ENCODE results near the gene CCDC149.

DNA sequence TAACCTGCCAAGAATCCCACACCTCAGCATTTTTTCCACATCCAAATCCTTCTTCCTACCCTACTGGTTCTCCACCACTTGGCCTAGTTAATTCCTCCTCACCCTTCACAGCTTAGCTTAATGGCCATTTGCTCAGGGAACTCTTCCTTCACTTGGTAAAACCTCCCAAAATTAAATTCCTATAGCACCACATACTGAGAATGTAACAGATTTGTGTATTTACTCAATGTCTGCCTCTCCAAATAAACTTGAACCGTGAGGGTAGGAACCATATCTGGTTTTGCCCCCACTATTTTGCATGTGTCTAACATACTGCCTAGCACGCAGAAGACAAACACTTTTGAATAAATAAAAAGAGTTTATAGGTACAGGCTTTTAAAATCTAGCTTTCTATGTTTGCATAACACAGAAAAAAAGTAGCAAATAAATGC is 55.4 kb downstream of the NCAPG start:
- PRO-cap, result no peak
- RAMPAGE, long total RNA, 2 experiments, result no peak in any of the 2 experiments

GRCh38 chr4:17870177-17870690 is 59.5 kb downstream of the NCAPG start:
- PRO-cap, result no peak
- RAMPAGE, long total RNA, 2 experiments, result no peak in any of the 2 experiments

GRCh38 chr4:20251283-20251660 is 433 bp upstream of the SLIT2 start:
- PRO-cap, result no peak
- RAMPAGE, long total RNA, 2 experiments, result no peak in any of the 2 experiments

DNA sequence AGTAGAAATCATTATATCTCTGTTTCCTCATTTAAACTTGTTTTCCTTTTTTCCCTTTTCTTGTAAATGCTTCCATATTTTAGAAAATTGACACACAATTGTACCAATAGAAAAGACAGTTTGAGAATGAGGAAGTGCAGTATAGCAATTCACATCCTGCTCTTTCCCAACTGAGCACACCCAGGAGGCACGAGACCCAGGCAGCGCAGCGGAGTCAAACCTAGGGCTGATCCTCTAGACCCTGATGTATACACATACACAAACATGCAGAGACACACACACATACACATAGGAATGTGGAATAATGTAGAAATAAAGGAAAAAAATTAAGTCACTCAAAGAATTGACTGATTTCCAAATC is 74.8 kb upstream of the PACRGL start:
- PRO-cap, result no peak
- RAMPAGE, long total RNA, 2 experiments, result no peak in any of the 2 experiments

- PRO-cap, result no peak
- RAMPAGE, long total RNA, 2 experiments, result no peak in any of the 2 experiments
These were observed 404.1 kb downstream of the KCNIP4 start for GRCh38 chr4:21544399-21544976.

- PRO-cap, result no peak
- RAMPAGE, long total RNA, 2 experiments, result start-site peak on the minus strand in 1 of 2 experiments, at chr4:22399708-22399751 at its widest, 5 reads per replicate
These were observed 116.3 kb downstream of the ADGRA3 start for GRCh38 chr4:22399441-22400089.

GRCh38 chr4:22634990-22635322 is 119.1 kb upstream of the ADGRA3 start:
- PRO-cap, result no peak
- RAMPAGE, long total RNA, 2 experiments, result no peak in any of the 2 experiments

DNA sequence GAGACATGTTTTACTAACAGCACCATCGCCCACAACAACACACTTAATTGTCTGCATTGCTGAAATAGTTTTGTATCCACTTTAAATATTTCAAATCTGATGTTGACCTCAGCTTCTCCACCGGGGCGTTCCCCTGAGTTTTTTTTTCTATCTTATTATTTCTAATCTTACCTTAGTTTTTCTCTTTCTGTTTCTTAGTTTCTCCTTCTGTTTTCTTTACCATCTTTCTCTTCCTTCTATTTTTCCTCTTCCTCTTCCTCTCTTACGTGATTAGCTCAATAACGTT is 212.0 kb upstream of the ADGRA3 start:
- PRO-cap, result no peak
- RAMPAGE, long total RNA, 2 experiments, result start-site peak on the minus strand in 1 of 2 experiments, centred at position 128 of the sequence, 22 reads per replicate

DNA sequence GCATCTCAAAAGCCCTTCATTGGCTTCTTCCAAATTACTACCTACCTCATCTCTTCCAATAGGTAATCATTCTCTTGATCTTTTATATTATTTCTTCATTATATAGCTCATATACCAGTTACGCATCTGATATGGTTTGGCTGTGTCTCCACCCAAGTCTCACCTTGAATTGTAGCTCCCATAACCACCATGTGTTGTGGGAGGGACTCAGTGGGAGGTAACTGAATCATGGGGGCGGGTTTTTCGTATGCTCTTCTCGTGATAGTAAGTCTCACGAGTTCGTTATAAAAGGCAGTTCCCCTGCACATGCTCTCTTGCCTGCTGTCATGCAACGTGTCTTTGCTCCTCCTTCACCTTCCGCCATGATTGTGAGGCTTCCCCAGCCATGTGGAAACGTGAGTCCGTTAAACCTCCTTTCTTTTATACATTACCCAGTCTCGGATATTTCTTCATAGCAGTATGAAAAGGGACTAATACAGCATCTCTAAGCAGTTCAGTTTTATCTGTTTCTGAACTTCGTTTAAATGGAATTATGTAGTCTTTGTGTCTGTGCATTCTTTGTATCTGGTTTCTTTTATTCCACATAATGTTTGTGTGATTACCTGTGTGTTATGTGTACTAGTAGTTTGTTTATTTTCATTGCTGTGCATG is 481.5 kb upstream of the ADGRA3 start:
- PRO-cap, result no peak
- RAMPAGE, long total RNA, 2 experiments, result no peak in any of the 2 experiments

DNA sequence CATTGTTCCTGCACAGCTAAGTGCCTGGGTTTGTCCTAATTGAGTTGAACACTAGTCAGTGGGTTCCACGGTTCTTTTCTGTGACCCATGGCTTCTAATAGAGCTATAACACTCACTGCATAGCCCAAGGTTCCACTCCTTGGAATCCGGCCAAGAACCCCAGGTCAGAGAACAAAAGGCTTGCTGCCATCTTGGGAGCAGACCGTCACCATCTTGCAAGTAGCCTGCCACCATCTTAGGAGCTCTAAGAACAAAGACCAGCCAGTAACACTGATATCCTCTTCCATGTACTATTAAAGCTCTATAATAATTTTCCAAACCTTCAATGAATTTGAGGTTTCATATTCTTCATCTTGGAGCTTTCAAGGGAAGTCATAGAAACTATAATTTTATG is 642.6 kb upstream of the ADGRA3 start:
- PRO-cap, result no peak
- RAMPAGE, long total RNA, 2 experiments, result no peak in any of the 2 experiments

GRCh38 chr4:23812624-23813366 is 77.1 kb downstream of the PPARGC1A start:
- PRO-cap, result no peak
- RAMPAGE, long total RNA, 2 experiments, result no peak in any of the 2 experiments

DNA sequence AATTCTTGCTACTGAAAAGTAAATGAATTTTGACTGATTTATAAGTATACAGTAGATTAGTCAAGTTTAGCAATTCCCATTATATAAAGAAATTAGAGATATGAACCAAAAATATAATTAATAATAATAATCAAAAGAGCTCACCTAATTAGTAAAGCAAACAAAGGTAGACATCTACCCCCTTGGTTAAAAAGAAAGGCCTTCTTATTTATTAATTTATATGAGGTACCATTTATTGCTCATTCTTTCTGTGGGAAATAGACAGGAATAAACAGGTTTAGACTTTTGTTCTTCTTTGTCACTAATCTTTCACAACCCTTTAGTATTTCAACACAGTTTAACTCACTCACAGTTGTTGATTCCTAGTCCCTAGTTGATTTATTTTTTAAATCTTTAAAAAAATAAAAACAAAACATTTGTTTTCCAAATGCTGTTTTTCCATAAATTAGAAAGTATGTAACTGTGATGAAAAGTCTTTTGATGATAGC is 5.6 kb downstream of the PPARGC1A start:
- PRO-cap, result no peak
- RAMPAGE, long total RNA, 2 experiments, result no peak in any of the 2 experiments

DNA sequence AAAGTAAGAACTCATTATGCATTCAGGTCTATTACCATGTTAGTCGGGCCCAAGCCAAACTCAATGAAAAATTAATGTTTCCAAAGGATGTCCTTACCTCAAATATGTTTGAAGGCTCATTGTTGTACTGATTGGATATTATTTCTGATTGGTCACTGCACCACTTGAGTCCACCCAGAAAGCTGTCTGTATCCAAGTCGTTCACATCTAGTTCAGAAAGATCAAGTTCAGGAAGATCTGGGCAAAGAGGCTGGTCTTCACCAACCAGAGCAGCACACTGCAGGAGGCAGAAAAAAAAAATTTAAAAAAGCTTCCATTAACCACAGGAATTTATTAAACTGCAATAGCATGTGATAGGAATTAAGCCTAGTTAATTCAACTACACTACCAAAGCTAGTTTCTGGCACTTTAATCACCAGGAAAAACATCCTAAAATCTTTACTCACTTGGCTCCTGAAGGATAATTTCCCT is 5.2 kb downstream of the PPARGC1A start:
- PRO-cap, result no peak
- RAMPAGE, long total RNA, 2 experiments, result no peak in any of the 2 experiments

- PRO-cap, result no peak
- RAMPAGE, long total RNA, 2 experiments, result no peak in any of the 2 experiments
These were observed 2.0 kb downstream of the PPARGC1A start for GRCh38 chr4:23887646-23888352.

DNA sequence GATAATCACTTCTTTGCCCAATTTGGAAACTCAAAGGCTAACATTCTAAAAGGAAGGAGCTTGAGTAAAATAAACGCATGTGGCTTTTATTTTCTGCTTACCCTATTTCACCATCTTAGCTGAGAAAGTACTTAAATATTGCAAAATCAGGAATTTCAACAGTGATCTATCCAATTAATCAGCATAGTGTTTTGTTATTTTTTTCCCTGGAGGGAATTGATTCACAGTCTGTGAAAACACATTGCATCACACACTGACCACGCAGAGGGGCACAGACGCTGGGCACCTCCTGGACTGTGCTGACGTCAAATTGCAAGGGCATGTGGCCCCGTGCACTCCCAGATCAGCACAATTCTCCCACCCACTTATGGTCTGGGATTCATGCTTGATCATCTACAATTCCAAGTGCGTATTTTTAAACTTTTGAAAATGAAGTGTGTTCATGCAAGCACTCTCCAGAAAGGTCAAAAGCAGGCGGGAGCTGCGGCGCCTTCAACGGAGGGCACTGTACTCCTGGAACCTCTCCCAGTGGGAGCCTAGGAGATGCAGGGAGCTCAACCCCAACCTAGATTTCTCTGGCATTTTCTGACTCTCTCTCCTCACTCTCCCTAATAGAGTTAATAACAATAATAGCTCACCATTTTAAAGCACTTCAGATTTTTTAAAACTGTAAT is 320.6 kb upstream of the PPARGC1A start:
- PRO-cap, result no peak
- RAMPAGE, long total RNA, 2 experiments, result no peak in any of the 2 experiments

- PRO-cap, result no peak
- RAMPAGE, long total RNA, 2 experiments, result no peak in any of the 2 experiments
These were observed 329.4 kb upstream of the PPARGC1A start for GRCh38 chr4:24218998-24219833.

- PRO-cap, result no peak
- RAMPAGE, long total RNA, 2 experiments, result no peak in any of the 2 experiments
These were observed 345.8 kb upstream of the PPARGC1A start for GRCh38 chr4:24235525-24236167.

GRCh38 chr4:24280224-24280560 is 304.2 kb downstream of the DHX15 start:
- PRO-cap, result no peak
- RAMPAGE, long total RNA, 2 experiments, result no peak in any of the 2 experiments

DNA sequence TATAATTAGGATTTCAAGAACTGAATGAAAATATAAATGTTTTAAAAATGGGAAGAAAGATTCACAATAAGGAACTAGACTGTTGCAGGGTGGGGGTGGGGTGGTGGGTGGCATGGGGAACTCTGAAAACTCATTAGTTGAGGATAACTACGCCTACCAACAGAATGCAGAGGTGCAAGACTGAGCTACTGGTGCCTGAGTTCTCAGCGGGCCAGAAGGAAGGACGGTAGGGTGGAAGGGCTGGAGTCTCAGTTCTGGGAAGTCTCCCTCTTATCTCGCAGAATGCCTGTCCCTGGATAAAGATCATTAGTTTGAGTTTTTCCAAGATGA is 1.4 kb upstream of the SOD3 start:
- PRO-cap, result no peak
- RAMPAGE, long total RNA, 2 experiments, result no peak in any of the 2 experiments

DNA sequence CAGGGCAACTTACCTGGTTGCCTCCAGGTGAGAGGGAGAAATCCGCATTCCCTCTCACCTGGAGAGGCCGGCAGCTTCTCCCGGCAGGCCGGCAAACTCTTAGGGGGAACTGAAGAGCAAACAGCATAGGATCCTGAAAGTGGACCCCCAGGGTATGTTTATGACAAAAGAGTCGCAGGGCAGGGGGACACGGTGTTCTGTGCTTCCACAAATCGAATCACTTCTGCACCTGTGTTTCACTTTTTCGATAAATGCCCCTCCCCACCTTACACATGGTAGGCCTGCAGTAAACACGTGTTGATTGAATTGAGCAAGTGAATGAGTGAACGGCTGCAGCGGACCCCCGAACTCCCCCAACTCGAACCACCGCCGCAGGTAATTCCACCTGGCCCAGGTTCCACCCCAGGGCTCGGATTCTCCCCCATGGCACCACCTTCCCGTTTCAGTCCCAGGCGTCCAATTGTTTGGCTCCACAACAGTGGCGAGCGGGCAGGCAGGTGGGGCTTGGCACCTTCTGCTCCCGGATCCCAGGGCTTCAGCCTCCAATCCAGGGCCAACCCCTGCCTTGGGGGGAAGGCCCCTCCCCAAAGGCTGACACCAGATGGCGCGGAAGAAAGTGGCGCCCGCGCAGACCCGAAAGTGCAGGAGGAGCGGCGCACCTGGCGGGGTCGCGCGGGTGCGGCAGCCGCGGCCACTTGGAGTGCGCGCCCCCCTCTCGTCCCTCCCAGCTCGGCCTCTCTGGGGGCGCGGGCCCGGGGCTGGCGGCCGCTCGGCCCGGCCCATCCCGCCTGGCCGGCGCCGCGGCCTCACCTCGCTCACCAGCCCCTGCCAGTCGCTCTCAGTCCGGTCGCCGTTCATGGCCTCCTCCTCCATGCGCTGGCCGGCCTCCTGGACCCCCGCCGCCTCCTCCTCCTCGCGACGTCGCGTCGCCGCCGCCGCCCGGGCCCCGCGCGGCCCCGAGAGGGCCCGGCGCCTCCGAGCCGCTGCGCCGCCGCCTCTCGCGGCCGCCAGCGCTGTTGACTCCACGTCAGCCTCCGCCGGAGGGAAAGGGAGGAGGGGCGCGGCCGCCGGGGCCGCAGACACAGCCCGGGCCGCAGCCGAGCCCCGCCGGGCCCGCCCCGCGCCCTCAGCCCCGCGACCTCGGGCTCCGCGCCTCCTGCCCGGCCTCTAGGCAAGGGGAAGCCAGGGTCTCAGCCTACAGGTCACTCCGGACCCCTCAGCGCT is at the start of gene CCDC149:
CCDC149 (minus strand) TSS at position 1,036 of the 1,224 bp plus-strand sequence.
- PRO-cap, result bidirectional peak, plus-strand start at position 473 of the sequence, minus-strand start at position 462 of the sequence; bidirectional peak, plus-strand start at position 637 of the sequence, minus-strand start at position 1,024 of the sequence
- RAMPAGE, long total RNA, 2 experiments, result start-site peak on the minus strand in 1 of 2 experiments, centred at position 885 of the sequence, 24 reads per replicate

Measured in body of pancreas (tissue), 2 donors.